ENCODE measurements around a stretch of chr10.

- PRO-cap = no peak
- RRBS, 2 experiments = no CpG with 5 or more reads among the region's 5 CpGs
Observed at GRCh38 chr10:24623021-24623786, 100.5 kb downstream of the ARHGAP21 start.

- PRO-cap = no peak
- RRBS, 2 experiments = no CpG with 5 or more reads among the region's 3 CpGs
Observed at GRCh38 chr10:24709757-24710534, 13.7 kb downstream of the ARHGAP21 start.

DNA sequence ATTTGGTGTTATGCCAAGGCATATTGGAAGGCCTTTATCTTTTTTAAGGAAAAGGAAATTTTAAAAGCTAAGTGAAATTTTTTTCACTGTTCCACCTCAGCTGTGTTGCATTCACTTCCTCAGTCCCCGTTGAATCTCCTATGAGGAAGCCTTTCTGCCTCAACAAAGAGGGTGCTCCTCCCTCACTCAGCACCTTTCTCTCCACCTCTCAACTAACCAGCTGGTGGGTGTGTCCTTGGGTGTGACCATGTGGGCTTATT lies 82.9 kb downstream of the PRTFDC1 start:
- PRO-cap = no peak
- RRBS, 2 experiments = no CpG with 5 or more reads among the region's 1 CpG

DNA sequence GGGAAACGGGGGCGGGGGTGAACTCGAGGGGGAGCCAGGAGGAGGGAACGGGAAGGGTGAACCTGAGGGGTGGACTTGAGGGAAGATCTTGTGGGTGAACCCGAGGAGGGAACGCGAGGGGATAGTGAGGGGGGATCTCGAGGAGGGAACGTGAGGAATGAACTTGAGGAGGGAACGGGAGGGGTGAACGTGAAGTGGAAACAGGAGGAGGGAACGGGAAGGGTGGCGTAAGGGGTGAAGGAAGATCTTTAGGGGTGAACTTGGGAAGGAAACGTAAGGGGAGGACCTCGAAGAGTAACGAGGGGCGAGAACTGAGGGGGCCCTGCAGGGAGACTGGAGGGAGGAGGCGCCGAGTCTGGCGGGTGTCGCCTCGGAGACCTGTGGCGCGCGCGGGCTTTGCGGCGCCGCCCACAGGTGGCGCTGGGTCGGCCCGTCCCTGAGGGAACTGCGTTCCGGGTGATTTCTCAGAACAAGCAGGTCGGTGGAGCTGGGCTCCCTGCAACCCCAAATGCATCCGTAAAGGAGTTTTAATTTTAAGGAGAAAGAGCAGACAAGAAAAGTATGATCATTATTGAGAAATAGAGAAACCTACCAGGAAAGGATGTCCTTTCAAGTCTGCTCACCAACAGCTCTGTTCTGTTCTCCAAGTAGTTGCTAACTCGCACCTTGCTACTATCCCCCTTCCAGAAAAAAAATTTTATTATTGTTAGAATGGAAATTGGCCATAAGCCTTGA lies 777 bp downstream of the MYO3A start:
- PRO-cap = no peak
- RRBS, 2 experiments = no CpG with 5 or more reads among the region's 37 CpGs

DNA sequence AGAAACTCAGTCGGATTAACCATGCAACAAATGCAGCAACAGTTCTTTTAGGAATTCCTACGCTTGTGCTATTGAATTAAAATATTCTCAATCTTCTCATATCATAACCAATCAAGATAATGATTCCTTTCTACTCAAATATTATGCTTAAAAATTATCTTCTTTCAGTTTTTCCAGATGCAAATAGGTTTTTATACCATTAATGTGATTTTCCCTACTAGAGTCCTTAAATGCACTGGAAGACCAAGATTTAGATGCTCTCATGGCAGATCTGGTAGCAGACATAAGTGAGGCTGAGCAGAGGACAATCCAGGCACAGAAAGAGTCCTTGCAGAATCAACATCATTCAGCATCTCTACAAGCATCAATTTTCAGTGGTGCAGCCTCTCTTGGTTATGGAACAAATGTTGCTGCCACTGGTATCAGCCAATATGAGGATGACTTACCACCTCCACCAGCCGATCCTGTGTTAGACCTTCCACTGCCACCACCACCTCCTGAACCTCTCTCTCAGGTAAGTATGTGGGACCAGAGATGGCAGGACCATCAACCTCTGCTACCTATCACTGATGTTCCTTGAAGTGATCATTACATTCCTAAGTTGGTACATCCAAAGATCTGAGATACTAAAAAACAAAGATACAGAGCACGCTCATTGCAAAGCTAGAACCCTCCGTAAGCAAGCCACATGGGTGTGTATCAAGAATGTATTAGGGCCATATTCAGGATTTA lies 62.6 kb downstream of the APBB1IP start:
- PRO-cap = no peak
- RRBS, 2 experiments = no CpG with 5 or more reads among the region's 5 CpGs

DNA sequence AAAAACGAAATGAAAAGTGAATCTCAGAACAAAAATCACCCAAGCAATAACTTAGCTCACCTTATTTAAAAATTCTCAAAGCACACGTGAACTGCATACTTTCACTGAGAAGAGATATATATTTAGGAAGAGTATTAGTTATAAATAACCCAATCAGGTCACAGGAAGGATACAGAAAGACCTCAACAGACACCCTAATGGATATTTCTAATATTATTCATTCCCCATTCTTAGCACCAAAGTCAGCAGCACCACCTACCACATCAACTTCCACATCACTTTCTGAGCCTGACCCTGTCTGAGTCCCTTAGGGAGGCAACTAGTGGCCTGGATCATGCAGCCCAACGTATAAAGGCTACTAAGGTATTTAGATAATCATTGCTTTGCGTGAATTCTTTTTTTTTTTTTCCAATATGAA lies 2.7 kb downstream of the ABI1 start:
- PRO-cap = no peak
- RRBS, 2 experiments = no CpG with 5 or more reads among the region's 4 CpGs

- PRO-cap = no peak
- RRBS, 2 experiments = no CpG with 5 or more reads among the region's 22 CpGs
Observed at GRCh38 chr10:26861115-26861698, 449 bp upstream of the ABI1 start.

DNA sequence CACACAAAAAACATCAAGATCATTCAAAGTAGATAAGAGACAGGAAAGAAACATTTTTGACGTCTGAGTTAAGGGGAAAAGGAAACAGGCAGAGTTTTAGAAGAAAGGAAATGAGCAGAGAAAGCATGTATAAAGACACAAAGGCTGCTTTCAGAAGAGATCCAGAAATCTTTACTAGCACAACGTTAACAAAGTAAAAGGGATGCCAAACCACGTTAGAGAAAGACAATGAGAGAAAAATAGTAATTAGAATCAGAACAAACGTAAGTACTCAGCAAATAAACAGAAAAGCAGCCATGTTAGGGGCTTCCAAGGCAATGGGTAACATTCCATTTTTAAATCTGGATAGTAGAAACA lies 76.8 kb downstream of the ANKRD26 start:
- PRO-cap = no peak
- RRBS, 2 experiments = no CpG with 5 or more reads among the region's 4 CpGs

DNA sequence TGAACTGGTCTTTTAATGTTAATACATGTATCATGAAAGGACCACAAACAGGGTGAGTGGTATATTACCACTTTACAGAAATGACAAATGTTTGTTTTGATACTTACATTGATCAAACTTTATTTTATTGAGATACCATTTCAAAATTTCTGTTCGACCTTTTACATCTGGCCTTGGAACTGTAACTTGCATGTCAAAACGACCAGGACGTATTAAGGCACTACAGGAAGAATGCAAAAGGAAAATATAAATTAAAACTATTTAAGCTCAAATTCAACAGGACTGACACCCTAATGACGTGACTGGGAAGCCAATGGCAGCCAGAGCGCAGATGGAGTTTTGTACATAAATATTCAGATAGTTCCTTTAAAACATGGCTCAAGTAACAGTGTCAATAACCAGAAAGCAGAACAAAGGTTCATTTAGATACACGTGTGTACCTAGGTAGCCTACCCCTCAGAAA lies 20.1 kb upstream of the ANKRD26 start:
- PRO-cap = no peak
- RRBS, 2 experiments = no CpG with 5 or more reads among the region's 6 CpGs

GRCh38 chr10:27981621-27982126 lies 17.2 kb downstream of the ODAD2 start:
- PRO-cap = no peak
- RRBS, 2 experiments = no CpG with 5 or more reads among the region's 6 CpGs

DNA sequence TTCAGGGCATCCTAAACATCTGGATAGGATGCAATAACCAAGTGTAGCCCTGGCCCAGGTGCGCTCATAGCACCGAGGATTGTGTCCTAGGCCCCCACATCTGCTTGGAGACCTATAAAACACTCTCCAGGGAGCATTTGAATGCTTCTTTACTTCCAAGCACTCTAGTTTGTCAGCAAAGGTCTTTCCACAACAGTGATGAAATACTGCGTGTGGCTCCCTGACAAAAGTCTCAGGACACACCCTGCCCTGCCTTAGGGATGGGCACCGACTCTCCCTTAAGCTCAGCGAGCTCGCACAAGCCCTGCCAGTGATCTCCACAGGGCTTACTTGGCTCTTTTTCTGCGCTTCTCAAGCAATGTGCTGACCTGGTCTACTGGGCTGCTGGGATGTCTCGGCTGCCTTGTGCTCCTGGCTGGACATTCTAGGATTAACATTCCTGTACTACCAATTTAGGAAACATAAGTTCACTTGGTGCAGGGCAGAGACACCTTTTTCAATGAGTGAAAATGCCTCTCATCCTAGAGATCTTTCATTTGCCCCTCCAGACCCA lies 84.3 kb upstream of the MPP7 start:
- PRO-cap = no peak
- RRBS, 2 experiments = no CpG with 5 or more reads among the region's 8 CpGs

DNA sequence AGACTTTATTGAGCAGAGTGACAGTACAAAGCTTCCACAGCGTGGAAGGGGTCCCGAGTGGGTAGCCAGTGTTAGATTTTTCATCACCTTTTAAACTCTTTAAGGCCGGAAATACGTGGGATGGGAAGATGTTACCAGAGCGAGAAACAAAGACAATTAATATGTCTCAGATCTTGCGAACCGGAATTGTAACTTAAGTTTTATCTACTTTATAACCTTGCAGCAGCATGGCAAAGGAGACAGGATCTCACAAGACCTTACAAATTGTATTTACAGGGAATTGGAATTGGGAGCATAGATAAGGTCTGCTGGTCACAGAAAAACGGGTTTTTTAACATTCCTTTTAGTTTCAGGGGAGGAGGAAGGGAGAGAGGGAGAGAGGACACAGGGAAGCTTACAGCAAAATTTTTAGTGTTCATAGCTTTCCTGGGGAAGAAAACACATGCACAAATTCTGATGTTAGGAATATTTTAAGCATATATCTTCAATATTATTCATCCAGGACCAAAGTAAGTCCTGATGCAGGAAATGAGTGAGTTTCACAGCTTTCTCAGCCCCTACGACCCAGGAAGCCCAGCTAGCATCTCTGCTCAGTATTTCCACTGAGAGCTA lies 32.7 kb upstream of the WAC start:
- PRO-cap = no peak
- RRBS, 2 experiments = 69 to 76% methylated on average over 3 of the region's 9 CpGs

DNA sequence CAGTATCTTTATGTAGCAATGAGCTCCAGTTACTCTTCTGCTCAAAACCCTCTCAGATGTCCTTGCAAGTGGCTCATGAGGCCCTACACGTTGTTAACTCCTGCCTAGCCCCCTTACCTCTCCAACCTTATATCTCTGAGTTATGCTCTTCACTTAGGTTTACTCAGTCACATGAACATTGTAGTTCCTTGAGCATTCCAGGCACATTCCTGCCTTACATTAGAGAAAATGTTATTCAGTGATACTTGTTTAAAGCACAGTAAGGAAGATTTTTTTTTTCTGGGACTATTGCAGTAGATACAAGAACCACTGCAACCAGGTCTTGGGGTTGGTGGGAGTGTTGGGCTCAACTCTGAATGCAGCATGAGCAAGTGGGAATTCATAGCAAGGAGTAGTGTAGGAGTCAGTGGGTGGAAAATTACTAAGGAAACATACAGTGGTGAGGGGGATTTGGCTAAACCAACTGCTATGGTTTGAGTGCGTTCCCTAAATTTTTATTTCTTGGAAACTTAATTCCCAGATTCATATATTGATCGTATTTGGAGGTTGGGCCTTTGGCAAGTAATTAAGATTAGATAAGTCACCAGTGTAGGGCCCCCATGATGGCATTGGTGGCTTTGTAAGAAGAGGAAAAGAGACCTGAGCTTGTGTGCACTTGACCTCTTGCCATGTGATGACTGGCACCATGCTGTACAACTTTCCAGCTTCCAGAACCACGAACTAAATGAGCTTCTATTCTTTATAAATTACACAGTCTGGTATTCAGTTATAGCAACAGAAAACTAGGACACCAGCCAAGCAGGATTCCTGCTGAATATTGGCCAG lies 22.5 kb downstream of the WAC start:
- PRO-cap = no peak
- RRBS, 2 experiments = no CpG with 5 or more reads among the region's 4 CpGs

DNA sequence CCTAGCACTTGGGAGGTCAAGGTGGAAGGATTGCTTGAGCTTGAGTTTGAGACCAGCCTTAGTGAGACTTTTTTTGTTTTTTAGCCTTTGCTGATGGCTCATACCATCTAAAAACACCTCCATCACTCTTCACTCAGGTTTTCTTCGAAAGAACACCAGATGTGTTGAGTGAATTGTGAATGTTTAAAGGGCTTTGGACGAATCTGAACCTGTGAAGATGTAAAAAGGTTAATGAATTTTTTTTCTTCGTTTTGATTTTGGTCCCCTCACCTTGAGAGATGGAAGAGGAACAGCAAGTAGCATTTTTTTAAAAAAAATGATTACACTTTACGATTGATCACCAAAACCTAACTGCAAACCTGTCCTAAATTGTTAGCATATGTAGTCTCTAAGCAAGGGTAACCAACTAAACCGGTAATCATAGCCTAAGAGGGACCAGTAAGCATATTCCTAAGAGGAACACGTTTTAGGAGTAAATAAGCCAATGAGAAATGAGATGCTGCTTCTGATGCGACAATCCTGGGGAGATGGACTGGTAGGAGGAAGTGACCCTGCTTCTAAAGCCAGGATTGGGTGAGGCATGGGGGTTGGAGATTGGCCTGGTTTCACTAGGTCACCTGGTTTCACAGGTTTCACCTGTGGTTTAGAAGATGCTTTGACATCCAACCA lies 53.2 kb upstream of the BAMBI start:
- PRO-cap = unidirectional peak, plus-strand start at position 155 of the sequence
- RRBS, 2 experiments = no CpG with 5 or more reads among the region's 7 CpGs

- PRO-cap = no peak
- RRBS, 2 experiments = 7 to 13% methylated on average over 1 of the region's 64 CpGs
Observed at GRCh38 chr10:28668291-28669353, 8.7 kb upstream of the BAMBI start.

- PRO-cap = no peak
- RRBS, 2 experiments = no CpG with 5 or more reads among the region's 4 CpGs
Observed at GRCh38 chr10:28685072-28685512, 7.8 kb downstream of the BAMBI start.

- PRO-cap = no peak
- RRBS, 2 experiments = no CpG with 5 or more reads among the region's 8 CpGs
Observed at GRCh38 chr10:29427129-29427829, 138.4 kb downstream of the LYZL1 start.

GRCh38 chr10:29504960-29505159 lies 129.9 kb downstream of the SVIL start:
- PRO-cap = no peak
- RRBS, 2 experiments = no CpG with 5 or more reads among the region's 6 CpGs

DNA sequence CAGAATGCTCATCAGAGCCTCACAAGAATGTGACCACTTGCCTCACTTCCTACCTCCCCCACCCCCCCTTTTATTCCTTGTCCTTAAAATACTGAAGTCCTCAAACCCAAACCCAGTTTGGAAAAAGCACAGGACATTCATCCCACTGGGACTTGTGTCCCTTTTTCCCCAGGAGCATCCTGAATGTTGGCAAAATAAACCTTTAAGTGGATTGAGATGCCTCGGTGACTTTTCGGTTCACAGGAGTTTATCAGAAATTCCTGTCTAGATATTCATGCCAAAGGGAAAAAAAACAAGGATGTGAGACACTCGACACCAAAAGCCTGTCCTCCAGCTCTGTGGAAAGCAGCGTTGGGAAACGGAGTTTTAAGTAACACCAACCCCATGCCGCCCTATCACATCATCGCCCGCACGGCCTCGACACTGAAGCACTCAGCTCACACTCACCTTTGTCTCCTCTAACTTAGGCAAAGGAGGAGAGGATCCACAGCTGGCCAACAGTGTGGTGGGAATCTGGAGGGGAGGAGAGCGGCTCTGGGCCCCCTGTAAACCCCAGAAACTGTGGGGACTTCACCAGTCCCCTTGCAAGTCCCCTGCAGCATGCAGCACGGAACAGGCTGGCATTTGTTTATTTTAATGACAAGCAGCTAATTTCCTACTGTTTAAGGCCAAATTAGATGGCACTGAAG lies 45.8 kb downstream of the SVIL start:
- PRO-cap = no peak
- RRBS, 2 experiments = no CpG with 5 or more reads among the region's 12 CpGs

DNA sequence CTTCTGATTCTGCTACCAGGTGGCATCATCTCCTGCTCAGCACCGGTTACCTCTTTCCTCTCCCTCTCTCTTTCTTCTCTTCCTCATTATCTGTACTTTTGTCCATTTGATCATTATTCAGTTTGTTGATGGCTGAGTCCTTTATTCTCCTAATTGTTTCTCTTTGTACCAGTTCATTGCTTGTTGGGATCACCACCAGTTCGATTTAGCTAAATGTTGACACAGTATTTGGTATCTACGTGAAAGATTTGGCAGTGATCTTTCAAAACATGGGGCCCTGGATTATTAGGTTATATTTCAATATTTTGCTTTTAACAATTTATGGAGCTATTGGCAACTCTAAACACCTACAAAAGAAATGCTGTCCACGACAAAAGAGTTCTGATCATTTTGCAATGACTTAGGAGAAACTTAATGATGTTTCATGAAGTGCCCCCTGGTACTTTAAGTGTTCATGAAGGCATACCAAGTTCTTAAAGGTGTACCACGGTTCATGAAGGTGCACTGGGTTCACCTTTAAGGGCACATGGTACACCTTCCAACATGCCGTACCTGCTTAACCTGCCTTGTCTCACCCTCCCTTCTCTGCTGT lies 32.9 kb downstream of the SVIL start:
- PRO-cap = no peak
- RRBS, 2 experiments = no CpG with 5 or more reads among the region's 6 CpGs